Measurements from ENCODE around the gene TYW5.

DNA sequence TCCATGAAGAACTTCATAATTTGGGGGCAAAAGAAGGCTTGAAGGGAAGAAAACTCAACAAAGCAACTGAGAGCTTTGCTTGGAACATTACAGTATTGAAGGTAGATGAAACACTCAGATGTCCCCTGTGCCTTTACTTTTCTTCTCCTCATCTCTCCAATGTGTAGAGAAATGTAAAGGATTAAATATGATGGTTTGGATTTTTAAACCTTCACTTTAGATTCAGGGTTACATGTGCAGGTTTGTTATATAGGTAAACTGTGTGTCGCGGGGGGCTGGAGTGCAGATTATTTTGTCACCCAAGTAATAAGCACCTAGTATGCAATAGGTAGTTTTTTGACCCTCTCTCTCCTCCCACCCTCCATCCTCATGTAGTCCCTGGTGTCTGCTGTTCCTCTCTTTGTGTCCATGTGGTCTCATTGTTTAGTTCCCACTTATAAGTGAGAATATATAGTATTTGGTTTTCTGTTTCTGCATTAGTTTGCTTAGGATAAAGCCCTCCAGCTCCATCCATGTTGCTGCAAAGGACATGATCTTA lies 299.5 kb downstream of the PLCL1 start:
- PRO-cap = no peak
- RAMPAGE, long total RNA, 3 experiments = no peak in any of the 3 experiments

DNA sequence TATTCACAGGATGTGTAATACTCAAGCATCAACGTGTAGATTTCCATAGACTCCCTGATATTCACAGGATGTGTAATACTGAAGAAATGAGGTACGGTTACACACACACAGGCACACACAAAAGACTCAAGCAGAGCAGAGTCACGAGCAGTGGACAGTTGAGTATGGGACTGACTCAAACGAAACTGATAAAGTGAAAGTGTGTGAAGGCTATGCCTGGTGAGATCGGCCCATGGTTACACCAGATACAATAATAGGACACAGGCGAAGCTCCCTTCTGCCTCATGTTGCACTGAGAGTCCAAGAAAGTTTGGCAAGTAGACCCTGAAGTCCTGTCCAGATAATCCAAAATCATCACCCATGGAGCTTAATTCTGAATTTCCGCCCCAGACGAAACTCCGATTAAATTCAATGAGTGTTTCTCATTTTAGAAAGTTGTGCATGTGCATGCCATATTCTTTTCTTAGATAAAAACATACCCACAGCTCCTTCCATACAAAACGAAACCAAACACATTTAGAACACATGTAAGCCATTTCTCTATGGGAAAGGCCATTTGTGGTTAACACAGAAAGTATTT lies 567.6 kb downstream of the PLCL1 start:
- PRO-cap = no peak
- RAMPAGE, long total RNA, 3 experiments = no peak in any of the 3 experiments

DNA sequence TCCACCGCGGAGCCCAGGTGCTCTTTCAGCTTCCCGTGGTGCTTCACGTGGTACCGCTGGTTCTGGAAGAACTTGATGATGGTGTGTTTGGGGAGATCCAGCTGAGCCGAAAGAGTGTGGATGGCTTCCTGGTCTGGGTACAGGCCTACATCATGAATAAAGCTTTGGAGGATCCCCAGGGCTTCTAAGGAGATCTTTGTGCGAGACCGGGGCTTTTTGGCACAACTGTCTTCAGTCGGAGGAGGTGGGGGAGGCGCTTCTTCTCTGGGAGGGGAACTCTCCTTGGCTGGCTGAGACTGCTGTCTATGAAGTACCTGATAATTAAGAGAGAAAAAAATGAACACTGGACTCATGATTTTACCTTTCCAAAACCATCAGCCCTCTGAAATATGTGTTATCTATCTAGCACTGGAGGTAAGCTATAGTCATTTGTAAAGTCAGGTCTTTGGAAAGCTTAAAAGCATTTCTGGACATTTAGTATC lies 185.3 kb downstream of the SATB2 start:
- PRO-cap = no peak
- RAMPAGE, long total RNA, 3 experiments = no peak in any of the 3 experiments

DNA sequence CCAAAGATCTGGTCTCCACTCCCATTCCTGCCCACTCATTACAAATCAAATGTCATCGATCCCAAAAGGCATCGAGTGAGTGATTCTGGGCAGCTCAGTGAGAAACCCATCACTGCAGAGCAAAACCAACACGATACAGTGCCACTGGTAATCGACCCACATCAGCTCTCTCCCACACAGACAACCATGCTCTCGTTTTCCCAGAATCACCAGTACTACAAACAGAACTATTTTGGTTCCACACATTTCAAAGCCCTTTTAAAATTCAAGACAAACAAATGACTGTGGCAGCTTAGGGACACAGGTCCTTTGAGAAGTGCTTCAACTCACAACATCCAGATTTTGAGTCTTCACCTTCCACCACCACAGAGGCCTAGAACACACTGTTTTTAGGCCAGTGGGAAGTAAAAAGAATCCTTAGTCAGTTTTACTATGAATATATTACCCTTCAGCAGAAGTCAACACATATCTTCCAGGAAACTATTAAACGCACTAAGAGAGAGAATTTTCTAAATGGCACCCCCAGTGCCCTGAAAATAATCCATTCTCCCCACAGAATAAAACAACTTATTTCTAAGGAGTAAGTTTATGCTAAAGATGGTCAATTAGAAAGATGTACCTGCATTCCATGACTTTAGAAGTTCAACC lies 38.8 kb downstream of the SATB2 start:
- PRO-cap = no peak
- RAMPAGE, long total RNA, 3 experiments = no peak in any of the 3 experiments

DNA sequence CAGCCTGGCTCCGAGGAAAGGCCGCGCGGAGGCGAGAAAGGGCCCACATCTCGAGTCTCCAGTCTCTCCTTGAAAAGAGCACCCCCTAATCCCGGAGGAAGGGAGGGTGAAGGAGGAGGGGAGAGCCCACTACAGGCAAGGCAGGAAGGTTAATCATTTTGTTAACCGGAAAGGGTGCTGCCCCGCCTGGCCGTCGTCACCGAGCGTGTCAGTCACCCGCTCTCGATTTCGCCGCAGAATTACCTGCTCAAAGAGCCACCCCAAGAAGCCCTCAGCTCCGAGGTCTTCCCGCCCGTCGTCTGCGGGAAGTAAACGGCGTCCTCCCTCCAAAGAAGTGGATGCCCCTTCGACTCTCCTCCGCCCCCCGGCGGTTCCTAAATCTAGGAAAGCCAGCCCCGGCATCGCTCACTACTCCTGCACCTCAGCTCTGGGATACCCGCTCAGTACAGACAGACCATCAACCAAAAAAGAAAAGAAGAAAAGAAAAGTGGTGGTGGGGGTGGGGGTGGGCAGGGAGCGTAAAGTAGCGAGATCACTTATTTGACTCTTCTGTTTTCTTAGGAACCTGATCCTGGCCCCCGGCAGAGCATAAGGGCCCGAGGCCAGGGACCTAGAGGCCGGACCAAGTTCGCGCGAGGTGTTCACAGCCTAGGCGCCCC lies 11.4 kb upstream of the SATB2 start:
- PRO-cap = no peak
- RAMPAGE, long total RNA, 3 experiments = no peak in any of the 3 experiments

DNA sequence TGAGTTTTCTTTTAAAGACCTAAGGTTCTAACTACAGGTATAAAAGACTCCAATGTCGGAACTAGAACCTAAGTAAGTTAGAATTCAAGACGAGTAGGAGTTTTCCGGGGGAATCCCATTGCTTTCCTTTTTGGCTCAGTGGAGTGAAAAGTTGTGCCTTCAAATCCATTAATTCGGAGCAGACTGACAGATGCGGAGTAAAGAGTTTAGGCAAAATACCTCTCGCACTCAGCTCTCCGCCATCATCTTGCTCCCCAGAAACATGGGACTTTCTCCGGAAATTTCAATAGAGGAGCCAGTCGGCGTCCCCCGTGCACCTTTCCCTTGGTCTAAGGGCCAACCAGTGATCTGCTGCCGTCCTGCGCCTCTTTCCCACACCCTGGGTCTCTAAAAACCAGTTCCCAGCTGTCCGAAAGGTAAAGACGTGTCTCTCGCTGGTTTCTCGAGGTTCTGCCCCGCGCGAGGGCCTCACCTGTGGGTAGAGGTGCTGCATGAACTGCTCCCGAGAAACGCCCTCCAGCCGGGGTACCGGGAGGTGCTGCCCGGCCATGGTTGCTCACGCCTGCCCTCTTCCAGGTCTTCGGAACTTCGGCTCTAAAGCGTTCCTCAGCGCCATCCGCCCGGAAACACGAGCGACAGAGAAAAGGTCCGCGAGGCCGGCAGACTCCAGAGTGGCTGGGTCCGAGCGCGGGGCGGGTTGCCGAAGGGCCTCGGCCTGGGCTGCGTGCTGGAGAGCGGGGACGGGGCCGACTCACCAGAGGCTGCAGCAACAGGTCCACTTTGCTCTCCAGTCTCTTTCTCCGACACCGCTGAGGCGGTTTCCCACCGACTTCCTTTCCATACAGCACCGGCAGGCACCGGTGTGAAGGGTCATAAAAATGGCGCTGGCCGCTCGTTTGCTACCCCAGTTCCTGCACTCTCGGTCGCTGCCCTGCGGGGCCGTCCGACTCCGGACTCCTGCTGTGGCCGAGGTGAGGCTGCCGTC lies at the start of gene TYW5:
TYW5 (minus strand) TSS at position 571 of the 985 bp plus-strand sequence.
- PRO-cap = bidirectional peak, plus-strand start at position 840 of the sequence, minus-strand start at position 572 of the sequence
- RAMPAGE, long total RNA, 3 experiments = start-site peak on the plus strand in 3 of 3 experiments, centred at positions 858 to 879 of the sequence, 62 to 107 reads per replicate

DNA sequence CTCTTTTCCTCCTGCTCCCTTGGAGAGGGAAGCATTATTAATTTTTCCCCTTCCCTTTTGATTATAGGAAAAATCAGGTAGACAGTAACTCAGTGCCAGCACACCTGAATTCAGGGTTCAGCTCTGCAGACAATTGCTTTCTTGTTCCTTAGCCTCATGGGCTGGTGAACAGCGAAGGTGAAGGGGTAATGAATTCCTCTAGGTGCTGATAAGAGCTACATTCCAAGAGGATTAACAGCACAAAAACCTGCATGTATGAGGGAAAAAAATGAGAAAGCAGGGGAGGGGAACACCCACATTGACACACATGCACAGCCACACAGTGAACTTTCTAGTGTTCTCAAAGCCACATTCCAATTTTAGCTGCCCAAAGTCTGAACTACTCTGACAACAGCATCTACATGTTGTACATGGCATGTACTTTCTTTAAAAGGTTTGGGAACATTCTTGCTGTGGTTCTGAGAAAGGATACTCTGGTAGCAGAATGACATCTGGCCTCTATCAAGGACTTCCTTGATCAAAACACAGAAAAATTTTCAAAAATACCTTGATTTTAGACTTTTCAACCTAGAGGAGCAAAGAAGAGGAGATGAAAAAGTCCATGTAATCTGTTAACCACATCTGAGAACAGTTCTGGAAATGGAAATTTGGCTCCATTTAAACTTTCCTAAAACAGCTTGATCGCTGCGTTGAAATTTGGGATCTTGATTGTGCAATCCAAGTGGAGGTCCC lies 46.3 kb downstream of the SPATS2L start:
- PRO-cap = no peak
- RAMPAGE, long total RNA, 3 experiments = no peak in any of the 3 experiments

DNA sequence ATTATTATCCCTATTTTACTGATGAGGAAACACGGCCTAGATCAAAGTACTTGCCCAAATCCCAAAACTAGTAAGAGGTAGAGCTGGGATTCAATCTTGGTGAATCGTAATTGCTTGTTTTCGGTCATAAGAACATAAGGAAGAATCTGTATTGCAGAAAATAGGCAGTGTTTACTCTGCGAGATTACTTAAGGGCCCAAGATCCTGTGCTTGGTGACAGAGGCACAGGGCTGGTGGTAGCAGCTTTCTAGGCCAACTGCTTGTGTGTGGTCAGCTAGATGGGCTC lies 70.6 kb downstream of the SPATS2L start:
- PRO-cap = no peak
- RAMPAGE, long total RNA, 3 experiments = no peak in any of the 3 experiments

DNA sequence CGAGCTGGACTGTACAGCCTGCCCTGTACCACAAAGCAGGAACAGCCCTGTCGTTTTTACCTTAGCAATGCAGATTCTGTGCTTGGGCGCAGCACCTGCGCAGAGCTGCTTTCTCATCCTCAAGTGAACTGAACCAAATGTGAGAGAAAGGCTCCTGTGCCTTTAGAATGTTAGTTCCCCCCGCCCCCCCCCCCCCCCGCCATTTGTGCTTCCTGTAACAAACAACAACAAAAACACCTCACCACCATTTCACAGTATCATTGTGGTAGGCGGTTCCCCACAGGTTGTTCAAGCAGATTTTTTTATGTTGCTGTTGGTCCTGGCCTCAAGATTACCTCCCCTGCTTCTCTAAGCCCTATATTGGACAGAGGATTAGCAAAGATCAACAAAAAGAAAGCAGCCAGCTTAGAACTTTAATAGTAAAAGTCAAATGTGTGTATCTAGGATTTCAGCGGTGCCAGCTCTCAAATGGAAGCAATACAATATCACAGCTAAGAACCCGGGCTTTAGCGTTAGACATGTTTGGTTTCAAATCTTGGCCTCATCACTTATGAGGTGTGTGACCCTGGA lies 84.8 kb downstream of the KCTD18 start:
- PRO-cap = no peak
- RAMPAGE, long total RNA, 3 experiments = no peak in any of the 3 experiments

DNA sequence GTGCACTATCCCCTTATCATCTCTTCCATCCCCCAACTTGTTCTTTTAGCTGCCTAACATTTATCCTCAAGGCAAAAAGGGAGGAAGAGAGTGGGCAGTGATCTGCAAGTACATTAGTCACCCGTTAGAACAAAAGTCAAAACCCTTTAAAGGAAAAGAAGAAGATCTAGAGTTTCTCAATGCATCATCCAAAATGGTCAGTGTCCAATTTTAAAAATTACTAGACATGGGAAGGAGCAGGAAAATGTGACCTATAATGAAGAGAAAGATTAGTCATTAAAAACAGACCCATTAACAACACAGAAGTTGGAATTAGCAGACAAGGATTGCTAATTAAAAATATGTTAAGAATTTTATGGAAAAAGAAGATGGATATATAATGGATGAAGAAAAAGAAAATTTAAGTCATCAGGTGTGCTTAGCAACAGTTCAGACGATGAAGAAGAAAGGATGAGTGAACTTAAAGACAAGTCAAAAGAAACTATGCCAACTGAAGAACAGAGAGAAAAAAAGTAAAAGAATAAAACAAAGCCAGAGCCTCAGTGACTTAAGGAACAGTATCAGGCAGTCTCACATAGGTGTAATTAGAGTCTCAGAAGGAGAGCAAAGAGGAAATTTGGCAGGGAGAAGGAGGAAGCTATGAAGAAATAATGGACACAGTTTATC lies 77.3 kb downstream of the KCTD18 start:
- PRO-cap = no peak
- RAMPAGE, long total RNA, 3 experiments = start-site peak on the plus strand in 1 of 3 experiments, centred at position 340 of the sequence, 6 reads per replicate

- PRO-cap = no peak
- RAMPAGE, long total RNA, 3 experiments = no peak in any of the 3 experiments
These were observed 21.0 kb downstream of the BZW1 start for GRCh38 chr2:200832689-200833156.

GRCh38 chr2:201118146-201119188 lies 2.5 kb downstream of the CFLAR start:
- PRO-cap = bidirectional peak, plus-strand start at chr2:201118492, minus-strand start at chr2:201118501; bidirectional peak, plus-strand start at chr2:201118716, minus-strand start at chr2:201118607; bidirectional peak, plus-strand start at chr2:201119026, minus-strand start at chr2:201118991
- RAMPAGE, long total RNA, 3 experiments = start-site peak on the plus strand in 3 of 3 experiments, at chr2:201118665-201118857 at its widest, 51 to 241 reads per replicate

GRCh38 chr2:201140003-201140609 lies 24.1 kb downstream of the CFLAR start:
- PRO-cap = no peak
- RAMPAGE, long total RNA, 3 experiments = no peak in any of the 3 experiments

DNA sequence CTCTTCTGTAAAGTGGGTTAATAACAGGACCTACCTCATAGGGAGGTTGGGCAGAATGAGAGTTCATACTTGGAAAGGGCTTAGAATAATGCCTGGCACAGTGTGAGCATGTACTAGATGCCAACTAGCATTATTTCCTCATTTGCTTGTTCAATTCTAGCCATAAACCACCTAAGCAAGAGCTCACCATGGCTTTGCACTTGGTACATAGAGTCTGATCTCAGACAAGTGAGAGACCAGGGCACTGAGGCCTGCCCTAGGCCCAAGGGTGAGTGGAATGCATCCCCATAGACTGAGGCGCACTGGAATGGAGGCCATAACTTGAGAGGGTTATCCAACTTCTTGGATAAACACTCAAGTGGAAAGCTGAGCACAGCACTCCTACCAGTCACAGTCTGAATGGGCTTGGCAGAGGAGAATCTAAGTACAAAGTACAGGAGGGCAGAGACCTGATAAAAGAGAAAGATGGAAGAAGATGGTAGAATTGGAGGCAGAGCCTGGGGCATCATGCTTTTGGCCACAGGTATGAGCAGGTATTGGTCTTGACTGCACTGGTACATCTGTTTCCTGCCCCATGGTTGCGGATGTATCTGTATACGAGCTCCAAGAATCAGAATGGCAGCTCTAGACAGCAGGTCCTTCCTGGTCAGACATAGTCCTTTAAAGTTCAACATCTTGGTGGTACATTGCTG lies 30.4 kb upstream of the CASP10 start:
- PRO-cap = no peak
- RAMPAGE, long total RNA, 3 experiments = no peak in any of the 3 experiments

- PRO-cap = no peak
- RAMPAGE, long total RNA, 3 experiments = no peak in any of the 3 experiments
These were observed 13.9 kb upstream of the CASP10 start for GRCh38 chr2:201169018-201169533.

GRCh38 chr2:201191563-201192135 lies 8.7 kb downstream of the CASP10 start:
- PRO-cap = no peak
- RAMPAGE, long total RNA, 3 experiments = no peak in any of the 3 experiments

DNA sequence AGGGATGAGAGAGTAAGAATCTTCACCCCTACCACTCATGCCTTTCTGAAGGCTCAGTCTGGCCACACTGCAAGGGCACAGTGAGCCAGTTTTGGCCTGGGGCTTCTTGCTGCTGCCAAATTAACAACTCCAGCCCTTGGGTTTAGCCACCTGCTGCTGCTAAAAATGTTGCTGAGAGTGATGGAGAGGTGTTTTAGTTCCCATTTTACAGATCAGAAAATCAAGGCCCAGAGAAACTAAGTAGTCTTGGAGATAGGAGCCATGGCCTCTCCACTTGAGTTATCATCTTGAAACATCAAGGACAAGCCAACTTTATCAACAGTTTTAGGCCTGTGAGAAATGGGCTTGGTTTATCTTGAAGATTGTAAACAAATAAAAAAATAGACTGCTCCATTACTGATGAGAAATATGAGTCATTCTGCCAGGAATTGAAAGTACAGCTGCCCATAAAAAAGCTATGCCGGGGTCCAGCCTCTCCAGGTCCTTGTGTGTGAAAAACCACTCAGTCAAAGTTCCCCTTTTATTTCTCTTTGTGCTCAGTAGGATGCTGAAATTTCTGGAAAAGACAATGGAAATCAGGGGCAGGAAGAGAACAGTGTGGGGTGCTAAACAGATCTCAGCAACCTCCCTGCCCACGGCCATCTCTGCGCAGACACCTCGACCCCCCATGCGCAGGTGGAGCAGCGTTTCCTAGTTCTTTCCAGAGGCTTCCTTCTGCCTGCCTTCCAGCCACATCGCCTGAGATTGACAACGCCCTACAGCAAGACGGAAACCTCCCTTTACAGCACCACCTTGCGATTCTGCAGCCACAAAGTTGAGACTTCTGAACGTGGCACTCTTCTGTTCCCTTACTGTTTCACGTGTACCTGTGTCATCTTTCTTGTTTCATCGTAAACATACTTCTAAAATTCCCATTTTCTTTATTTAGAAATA lies 31.7 kb upstream of the CASP8 start:
- PRO-cap = no peak
- RAMPAGE, long total RNA, 3 experiments = no peak in any of the 3 experiments

DNA sequence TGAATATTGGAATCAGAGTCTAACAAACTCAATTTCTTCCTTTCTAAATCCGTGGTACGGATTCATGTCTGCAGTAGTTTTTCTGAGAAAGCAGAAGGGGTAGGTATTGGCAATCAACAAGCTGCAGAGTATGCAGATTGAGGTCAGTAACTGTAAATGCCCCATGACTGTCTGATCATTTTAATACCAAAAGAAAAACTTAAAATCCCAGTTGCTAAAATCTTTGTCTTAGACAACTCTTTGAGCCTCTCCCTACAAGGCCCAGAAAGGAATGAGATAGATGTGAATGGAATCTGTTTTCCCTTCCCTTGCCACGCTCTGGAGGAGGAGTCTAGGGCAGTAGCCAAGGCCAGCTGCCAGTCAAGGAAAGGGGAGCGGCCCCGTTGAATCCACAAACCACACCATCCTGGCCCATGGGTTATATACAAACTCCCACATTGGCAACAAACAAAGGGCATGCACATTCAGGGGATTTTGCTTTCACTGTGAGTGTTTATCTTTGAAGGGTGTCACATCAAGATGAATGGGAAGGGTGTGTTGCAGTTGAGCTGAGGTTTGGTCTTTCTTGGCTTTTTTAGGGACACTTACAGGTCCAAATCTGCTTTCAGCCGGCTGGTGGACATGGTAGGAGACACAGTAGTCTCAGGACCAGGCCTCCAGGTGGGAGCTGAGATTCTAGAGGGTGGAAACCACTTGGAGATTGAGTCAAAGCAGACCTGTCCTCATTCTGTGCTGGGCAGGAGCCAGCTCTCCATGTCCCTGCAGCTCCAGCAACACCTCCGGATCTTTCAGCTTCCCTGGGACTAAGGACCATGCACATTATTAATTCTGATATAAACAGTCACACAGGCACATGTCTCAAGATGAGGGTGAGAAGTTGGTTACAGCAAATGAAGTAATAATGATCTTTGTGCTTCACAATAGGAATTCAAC lies 5.9 kb upstream of the CASP8 start:
- PRO-cap = no peak
- RAMPAGE, long total RNA, 3 experiments = no peak in any of the 3 experiments

GRCh38 chr2:201346490-201346832 lies 10.7 kb downstream of the FLACC1 start:
- PRO-cap = no peak
- RAMPAGE, long total RNA, 3 experiments = no peak in any of the 3 experiments

DNA sequence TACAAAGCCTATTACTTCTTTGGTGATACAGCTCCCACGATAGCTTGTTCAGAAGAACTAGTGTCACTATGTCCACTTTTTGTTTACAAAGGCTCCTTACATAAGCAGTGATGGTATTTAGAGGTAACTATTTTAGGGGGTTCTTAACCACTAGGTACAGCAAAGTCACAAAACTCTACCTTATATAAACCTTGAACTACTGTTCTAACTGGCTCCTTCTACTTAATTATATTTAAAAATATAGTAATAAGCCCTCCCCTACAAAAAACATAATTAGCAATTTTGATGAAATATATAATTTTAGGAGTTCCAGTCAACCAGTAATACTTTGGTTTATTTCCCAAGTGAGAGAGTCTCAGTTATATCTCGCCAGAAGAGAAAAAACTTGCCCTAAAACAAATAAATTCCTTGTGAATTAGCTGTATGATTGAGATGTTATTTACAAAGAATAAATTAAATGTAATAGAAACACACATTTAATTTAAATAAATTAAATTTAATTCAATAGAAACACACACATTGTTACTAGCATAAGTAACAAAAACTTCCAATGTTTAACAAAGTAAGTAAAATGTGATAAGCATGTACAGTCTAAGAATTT lies 21.7 kb downstream of the ALS2 start:
- PRO-cap = no peak
- RAMPAGE, long total RNA, 3 experiments = no peak in any of the 3 experiments

Data from gastrocnemius medialis (tissue), 3 donors.